ENCODE results near the genes GATB, TMEM154 and TMEM131L.

- PRO-cap, 7 experiments: no peak in any of the 7 experiments
- RAMPAGE, long total RNA, 2 experiments: no peak in any of the 2 experiments
These were observed 74.2 kb downstream of the GATB start for GRCh38 chr4:151686523-151686997.

DNA sequence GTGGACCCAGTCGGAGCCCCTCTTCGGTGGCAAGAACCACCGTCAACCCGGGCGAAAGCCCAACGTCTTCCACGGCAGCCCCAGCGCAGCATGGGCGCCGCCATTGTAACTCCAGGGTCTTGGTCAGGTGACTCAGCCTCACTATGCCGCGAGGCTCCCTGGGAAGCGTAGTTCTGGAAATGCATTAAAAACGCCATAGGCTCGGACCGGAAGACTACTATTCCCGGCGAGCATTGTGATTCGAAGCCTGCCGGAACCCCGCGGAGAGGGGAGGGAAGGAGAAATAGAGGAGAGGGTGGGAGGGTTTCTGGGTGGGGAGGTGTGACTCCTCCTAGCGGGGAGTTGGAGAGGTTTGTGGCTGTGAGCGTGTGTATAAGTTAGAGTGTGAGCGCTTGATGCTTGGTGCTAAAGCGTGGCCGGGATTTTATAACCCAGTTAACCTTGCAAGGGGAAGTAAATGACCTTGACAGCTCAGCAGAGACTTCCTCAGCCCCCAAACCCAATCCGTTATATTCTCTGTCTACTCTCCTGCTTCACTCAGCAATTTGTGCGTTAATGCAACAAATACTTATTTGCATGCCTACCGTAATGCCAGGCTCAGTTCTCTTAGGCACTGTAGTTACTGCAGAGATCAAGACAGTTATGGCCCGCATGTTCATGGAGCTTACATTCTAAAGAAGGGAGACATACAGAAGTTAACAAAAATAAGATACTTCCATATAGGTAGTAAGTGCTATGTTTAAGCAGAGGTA lies at the start of gene GATB:
Gene GATB (minus strand): TSS at position 129 of the 752 bp plus-strand sequence.
- PRO-cap, 7 experiments: peak in 7 of 7 experiments; most common plus-strand start position 322 of the sequence (in 7); most common minus-strand start position 121 of the sequence (in 6)
- RAMPAGE, long total RNA, 2 experiments: start-site peak on the minus strand in 2 of 2 experiments, centred at positions 110 to 121 of the sequence, 39 to 81 reads per replicate

DNA sequence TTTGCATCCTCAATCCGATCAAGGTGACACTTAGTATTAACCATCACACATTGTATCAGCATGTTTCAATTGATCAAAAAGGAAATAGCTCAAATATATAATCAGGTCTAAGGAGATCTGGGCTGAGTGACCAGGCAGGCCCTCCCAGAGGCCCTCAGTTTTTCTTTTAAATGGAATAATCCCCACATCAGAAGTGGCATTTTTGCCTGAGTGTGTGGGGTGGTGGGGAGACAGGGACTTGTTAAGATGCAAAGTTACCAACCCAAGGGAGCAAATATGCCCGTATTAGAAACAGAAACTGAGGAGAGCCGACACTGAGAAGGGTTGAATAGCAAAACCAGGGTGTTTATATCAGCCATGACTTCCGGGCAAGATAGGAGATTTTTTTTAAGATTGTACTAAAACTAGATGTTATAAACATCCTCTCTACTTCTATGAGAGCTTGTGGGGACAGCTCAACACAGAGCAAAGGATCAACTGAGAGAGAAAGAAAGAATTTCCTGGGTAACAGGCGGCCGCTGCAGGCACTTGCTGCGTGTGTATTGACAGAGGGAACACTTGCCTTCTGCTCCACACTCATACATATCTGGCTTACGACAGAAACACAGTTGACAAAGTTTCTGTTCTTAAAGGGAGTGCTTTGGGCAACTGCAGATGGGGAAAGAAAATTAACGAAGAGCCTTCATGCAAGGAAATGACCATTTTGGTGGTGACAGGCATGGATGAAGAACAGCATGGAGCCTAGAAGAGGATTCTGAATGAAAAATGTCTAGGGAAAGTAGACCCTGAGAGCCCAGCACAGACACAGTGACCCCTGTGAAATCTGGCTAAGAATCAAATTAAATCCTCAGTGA lies 49.1 kb upstream of the FBXW7 start:
- PRO-cap, 7 experiments: no peak in any of the 7 experiments
- RAMPAGE, long total RNA, 2 experiments: no peak in any of the 2 experiments

- PRO-cap, 7 experiments: no peak in any of the 7 experiments
- RAMPAGE, long total RNA, 2 experiments: no peak in any of the 2 experiments
These were observed 13.9 kb downstream of the TMEM154 start for GRCh38 chr4:152665497-152666641.

- PRO-cap, 7 experiments: peak in 4 of 7 experiments; most common plus-strand start chr4:152680094 (in 1); most common minus-strand start chr4:152679997 (in 4)
- RAMPAGE, long total RNA, 2 experiments: no peak in any of the 2 experiments
These were observed at the start of gene TMEM154 for GRCh38 chr4:152679180-152680490. TSS of gene TMEM154 (minus strand) at chr4:152679997.

DNA sequence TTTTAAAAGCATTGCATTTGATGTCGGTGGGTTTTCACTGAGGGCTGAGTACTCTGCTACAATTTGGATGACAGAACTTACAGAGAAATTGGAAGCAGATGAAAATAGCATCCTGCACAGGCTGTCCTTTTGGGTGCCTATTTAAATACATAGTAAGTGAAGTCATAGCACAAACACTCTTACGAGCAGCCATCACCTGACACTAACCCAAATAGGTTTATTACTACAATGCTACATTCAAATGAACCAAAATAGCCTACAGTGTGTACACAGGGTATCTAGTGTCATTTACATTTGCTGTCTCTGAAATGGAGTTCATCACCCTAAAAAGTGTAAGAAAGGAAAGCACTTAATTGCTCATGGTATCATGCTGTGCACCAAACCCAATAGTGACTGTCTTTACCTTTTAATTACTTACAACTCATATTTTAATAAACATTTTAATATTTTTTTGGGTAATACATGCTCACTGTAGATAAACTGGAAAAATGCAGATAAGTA lies 11.5 kb upstream of the TMEM154 start:
- PRO-cap, 7 experiments: no peak in any of the 7 experiments
- RAMPAGE, long total RNA, 2 experiments: no peak in any of the 2 experiments

GRCh38 chr4:152779264-152779371 lies 412 bp downstream of the TIGD4 start:
- PRO-cap, 7 experiments: no peak in any of the 7 experiments
- RAMPAGE, long total RNA, 2 experiments: no peak in any of the 2 experiments

DNA sequence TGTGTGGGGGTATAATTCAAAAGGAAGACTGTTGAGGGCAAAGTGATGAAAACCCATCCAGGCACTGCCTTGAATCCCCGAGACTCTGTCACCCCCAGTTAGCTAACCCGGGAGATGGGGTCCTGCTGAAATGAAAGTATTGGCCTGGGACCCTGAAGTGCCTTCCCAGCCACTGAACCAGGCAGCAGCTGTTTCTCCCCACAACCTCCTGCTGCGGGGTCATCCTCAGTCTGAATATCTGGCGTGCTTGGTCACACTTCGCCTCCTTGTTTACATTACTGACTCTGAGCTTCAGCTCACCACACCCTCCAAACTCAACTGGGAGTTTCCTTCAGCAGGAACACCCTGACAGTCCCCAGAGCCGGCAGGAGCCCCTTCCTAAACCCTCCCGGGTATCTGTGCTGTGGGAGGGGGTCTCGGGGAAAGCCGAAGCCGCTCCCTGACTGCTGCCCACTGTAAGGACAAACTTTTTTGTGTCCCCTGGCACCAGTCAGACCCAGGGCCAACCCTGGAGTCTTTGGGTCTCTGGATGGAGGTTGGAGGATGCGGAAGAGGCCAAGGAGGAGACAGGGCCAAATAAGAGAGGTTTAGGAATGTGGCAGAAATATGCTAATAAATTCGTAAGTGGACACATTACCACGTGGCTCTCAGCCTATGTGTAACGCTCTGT lies 20.6 kb downstream of the FHDC1 start:
- PRO-cap, 7 experiments: peak in 2 of 7 experiments; most common plus-strand start position 323 of the sequence (in 2); most common minus-strand start position 210 of the sequence (in 1)
- RAMPAGE, long total RNA, 2 experiments: no peak in any of the 2 experiments

DNA sequence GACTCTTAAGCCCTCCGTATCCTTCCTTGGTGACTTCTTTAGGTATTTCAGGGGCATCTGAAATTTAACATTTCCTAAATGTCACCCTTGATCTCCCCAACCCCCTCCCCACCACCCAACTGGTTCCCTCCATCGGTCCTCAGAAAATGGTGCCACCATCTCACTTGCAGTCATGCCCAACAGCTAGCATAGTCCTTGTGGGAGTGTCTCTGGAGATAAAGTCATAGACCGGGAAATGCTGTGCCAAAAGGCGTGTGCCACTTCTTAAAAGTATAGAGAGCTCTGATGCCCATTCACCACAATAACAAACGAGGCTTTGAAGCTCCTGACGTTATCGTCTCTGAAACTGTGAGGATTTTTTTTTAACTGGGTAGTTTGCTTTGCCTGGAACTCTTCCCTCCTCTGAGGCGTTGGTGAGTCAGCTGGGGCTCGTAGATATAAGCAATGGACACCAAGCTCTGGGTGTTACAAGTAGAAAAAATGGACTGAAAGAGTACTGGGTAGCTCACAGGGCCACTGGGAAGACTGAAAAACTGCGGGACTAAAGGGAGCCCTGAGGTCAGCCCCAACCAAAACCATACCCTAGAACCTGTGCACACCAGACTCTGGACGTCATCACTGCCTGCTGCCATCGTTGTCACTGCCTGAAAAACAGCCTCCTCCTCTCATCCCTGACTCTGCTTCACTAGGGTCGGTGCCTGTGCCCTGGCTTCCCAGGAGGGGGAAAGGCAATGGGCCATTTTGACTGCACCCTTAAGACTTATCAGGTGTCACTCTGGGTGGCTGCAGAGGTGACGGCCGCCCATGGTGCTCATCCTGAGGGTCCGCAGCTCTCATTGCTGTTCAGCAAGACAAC lies 89.4 kb upstream of the TRIM2 start:
- PRO-cap, 7 experiments: no peak in any of the 7 experiments
- RAMPAGE, long total RNA, 2 experiments: no peak in any of the 2 experiments

DNA sequence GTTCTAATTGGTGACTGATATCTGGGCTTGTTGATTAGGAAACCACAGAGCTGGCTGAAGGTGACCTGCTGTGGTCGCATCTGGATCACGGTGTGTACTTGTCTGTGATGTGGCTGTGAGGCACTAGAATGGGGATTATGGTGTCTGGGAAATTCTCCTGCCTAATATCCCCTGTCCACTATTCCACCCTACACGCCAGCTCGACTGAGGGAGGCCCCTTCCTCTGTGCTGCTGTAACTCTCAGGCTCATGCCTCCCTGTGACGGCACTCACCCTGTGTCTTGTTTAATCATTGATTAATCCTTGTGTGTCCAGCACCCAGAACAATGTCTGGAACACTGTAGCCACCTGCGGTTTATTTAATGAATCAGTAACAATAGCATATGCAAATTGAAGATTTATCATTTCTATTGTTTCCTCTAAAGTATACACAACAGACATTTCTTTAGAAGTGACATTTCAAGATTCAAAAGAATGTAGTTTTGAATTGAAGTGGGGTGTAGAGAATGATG lies 14.8 kb upstream of the TRIM2 start:
- PRO-cap, 7 experiments: no peak in any of the 7 experiments
- RAMPAGE, long total RNA, 2 experiments: no peak in any of the 2 experiments

DNA sequence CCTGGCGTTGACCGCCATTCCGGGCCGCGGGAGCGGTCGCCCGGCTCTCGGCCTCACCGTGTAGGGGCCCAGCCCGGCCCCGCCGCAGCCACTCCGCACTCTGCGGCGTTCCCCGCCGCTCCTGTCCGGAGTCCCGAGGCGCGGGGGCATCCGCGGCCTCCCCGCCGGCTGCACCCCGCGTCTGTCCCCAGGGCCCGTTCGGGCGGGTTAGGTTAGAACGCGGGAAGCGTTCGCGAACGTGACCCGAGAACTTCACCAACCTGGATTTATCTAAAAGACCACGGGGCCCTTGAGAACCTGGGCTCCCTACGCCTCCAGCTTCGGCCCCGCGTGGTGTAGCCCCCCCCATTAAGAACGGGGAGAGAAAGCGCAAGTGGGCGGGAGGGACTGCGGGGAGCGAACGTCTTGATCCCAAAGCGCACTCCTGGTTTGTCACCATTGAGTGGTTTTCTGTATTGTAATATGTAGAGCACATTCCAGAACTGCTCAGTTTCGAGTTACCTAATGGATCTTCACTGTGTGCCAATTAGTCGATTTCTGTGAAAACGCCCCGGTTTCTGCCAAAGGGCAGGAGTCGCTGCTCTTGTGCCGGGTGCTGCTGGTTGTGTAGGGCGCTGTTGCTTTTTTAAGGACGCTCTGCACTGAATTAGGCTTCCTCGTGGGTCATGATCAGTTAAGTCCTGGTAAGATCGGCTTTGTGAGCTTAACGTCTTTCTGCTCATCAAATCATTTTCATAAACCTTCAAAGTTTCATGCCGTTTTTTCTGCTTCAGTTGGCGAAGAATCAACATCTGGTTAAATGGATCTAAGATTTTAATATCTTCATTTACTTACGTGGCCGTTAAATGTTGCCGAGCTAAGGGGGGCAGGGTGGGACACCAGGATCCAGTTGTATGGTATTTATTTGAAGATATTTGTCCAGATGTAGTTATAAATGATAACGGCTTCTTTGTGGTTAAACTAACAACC lies 620 bp downstream of the MND1 start:
- PRO-cap, 7 experiments: peak in 1 of 7 experiments; most common minus-strand start position 337 of the sequence (in 1)
- RAMPAGE, long total RNA, 2 experiments: no peak in any of the 2 experiments

GRCh38 chr4:153427481-153427844 lies 38.7 kb upstream of the TMEM131L start:
- PRO-cap, 7 experiments: no peak in any of the 7 experiments
- RAMPAGE, long total RNA, 2 experiments: no peak in any of the 2 experiments

GRCh38 chr4:153433113-153433541 lies 33.0 kb upstream of the TMEM131L start:
- PRO-cap, 7 experiments: no peak in any of the 7 experiments
- RAMPAGE, long total RNA, 2 experiments: no peak in any of the 2 experiments

GRCh38 chr4:153466263-153467082 lies at the start of gene TMEM131L:
TSS of gene TMEM131L (plus strand) at chr4:153466360.
- PRO-cap, 7 experiments: peak in 7 of 7 experiments; most common plus-strand start chr4:153466360 (in 7)
- RAMPAGE, long total RNA, 2 experiments: start-site peak on the plus strand in 2 of 2 experiments, at chr4:153466373-153466381 at its widest, 27 to 44 reads per replicate

- PRO-cap, 7 experiments: no peak in any of the 7 experiments
- RAMPAGE, long total RNA, 2 experiments: no peak in any of the 2 experiments
These were observed 17.6 kb downstream of the TMEM131L start for GRCh38 chr4:153483778-153484150.

- PRO-cap, 7 experiments: no peak in any of the 7 experiments
- RAMPAGE, long total RNA, 2 experiments: no peak in any of the 2 experiments
These were observed 20.7 kb downstream of the TMEM131L start for GRCh38 chr4:153486683-153487447.

DNA sequence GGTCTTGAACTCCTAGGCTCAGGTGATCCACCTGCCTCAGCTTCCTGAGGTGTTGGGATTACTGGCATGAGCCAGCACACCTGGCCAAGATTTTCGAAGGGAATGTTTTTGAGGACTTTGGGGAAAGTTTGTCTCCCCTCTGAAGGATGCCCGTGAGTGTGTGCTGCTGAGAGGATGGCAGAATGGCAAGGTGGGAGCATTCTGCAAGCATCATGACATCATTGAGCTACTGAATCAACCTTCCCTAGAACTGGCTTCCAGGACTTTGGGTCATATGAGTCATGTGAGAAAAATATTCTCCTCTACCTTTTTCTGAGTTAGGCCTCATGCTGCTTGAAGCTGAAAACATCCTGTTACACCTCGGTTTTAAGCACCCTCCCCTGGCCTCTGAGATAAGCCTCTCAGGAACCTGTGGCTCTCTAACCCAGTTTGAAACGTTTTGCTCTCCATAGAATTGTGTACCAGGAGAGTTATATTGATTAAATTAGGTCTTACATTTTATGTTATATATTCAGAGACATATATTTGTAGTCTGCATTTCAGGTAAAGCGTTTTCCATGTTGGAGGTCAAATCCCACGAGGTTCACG lies 31.0 kb downstream of the TMEM131L start:
- PRO-cap, 7 experiments: no peak in any of the 7 experiments
- RAMPAGE, long total RNA, 2 experiments: no peak in any of the 2 experiments

DNA sequence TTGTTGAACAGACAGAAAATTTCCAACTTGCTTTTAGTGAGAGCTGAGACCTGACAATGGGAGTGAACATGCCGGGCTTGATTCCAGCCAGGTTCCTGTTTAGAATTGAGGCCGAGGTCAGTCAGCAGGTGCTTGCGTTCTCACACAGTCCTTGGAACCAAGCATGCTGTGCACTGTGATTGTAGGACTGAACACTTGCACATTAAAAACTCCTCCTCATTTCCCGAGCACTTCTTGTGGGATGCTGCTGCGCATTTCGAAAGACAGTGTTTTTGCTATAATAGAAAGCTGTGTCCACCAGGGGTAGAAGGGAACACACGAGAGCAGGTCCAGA lies 51.9 kb downstream of the TMEM131L start:
- PRO-cap, 7 experiments: no peak in any of the 7 experiments
- RAMPAGE, long total RNA, 2 experiments: no peak in any of the 2 experiments

- PRO-cap, 7 experiments: no peak in any of the 7 experiments
- RAMPAGE, long total RNA, 2 experiments: no peak in any of the 2 experiments
These were observed 57.8 kb downstream of the TMEM131L start for GRCh38 chr4:153523895-153524483.

GRCh38 chr4:153538500-153538754 lies 72.3 kb downstream of the TMEM131L start:
- PRO-cap, 7 experiments: no peak in any of the 7 experiments
- RAMPAGE, long total RNA, 2 experiments: no peak in any of the 2 experiments